HT1080 (cell line): ENCODE measurements around a stretch of chr5.

RAMPAGE:
- cytosol, long total RNA, result no peak
- long total RNA, result no peak
- nucleus, long total RNA, result no peak
Measured at GRCh38 chr5:158464003-158464420, 605.1 kb upstream of the CLINT1 start.

GRCh38 chr5:158997566-158997759 lies 102.3 kb downstream of the EBF1 start:
RAMPAGE:
- cytosol, long total RNA, result no peak
- long total RNA, result no peak
- nucleus, long total RNA, result no peak

DNA sequence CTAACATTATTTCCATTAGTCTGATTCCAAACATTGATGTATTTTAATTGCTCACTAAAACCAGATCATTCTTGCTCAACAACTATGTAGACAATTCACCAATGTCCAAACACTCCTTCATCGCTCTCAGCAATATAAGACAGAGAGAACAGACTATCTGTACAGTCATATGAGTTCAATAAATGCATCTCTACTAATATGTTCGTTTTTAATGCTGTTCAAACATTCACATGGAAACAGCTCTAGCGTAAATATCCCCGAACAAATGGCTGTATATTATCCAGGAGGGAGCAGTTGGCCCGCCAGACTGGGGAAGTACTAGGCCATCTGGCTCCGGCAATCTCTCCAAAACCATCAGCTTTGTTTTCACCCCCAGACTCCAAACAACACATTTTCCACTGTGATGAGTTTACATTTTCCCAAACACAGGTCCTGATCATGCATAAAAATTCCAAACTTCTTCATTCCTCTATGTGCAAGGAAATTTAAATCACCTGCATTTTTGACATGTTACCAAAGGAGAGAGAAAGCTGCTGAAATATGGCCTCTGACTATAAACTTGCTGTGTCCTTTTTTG lies 8.7 kb downstream of the EBF1 start:
RAMPAGE:
- cytosol, long total RNA, result no peak
- long total RNA, result no peak
- nucleus, long total RNA, result no peak

GRCh38 chr5:159094624-159095877 lies 4.7 kb downstream of the EBF1 start:
RAMPAGE:
- cytosol, long total RNA, result no peak
- long total RNA, result no peak
- nucleus, long total RNA, result no peak

DNA sequence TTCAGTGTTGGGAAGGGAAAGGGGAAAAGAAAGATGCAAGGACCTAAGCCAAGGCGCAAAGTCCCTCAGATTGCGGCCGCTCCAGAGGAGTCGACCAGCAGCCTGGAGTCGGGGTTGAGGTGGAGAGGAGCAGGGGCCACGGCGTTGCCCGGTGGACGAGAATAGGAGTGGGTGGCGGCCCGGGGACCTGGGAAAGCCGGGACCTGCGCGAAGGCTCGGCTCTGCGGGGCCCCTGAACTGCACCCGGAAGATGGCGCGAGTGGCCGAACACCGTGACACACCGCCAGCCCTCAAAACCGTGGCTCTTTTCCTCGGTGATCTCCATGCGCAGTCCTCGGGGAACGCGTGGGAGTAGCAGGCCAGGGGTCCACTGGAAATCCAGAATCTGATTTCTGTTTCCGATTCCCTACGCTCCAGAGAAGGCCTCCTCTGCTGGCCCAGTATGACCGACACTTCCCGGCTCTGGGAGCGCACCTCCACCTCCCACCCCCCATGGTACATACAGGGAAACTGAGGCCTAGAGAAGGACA lies 4.6 kb upstream of the EBF1 start:
RAMPAGE:
- cytosol, long total RNA, result no peak
- long total RNA, result no peak
- nucleus, long total RNA, result no peak

DNA sequence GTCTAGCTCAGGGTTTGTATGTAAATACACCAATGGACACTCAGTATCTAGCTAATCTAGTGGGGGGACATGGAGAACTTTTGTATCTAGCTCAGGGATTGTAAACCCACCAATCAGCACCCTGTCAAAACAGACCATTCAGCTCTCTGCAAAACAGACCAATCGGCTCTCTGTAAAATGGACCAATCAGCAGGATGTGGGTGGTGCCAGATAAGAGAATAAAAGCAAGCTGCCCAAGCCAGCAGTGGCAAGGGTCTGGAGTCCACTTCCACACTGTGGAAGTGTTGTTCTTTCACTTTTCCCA lies 20.1 kb upstream of the EBF1 start:
RAMPAGE:
- cytosol, long total RNA, result no peak
- long total RNA, result no peak
- nucleus, long total RNA, result no peak

GRCh38 chr5:159182668-159183465 lies 26.5 kb downstream of the RNF145 start:
RAMPAGE:
- cytosol, long total RNA, result no peak
- long total RNA, result no peak
- nucleus, long total RNA, result no peak

GRCh38 chr5:160193192-160193682 lies 36.1 kb upstream of the FABP6 start:
RAMPAGE:
- cytosol, long total RNA, result no peak
- long total RNA, result no peak
- nucleus, long total RNA, result no peak

GRCh38 chr5:160209816-160210271 lies 19.5 kb upstream of the FABP6 start:
RAMPAGE:
- cytosol, long total RNA, result no peak
- long total RNA, result no peak
- nucleus, long total RNA, result no peak

GRCh38 chr5:160294274-160294702 lies 18.1 kb downstream of the CCNJL start:
RAMPAGE:
- cytosol, long total RNA, result no peak
- long total RNA, result no peak
- nucleus, long total RNA, result no peak

DNA sequence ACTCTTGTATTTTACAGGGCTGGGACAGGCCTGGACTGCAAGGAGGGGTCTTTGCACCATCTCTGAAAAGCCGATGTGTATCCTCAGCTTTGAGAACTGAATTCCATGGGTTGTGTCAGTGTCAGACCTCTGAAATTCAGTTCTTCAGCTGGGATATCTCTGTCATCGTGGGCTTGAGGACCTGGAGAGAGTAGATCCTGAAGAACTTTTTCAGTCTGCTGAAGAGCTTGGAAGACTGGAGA lies 63.5 kb downstream of the PTTG1 start:
RAMPAGE:
- cytosol, long total RNA, result no peak
- long total RNA, result no peak
- nucleus, long total RNA, result no peak

DNA sequence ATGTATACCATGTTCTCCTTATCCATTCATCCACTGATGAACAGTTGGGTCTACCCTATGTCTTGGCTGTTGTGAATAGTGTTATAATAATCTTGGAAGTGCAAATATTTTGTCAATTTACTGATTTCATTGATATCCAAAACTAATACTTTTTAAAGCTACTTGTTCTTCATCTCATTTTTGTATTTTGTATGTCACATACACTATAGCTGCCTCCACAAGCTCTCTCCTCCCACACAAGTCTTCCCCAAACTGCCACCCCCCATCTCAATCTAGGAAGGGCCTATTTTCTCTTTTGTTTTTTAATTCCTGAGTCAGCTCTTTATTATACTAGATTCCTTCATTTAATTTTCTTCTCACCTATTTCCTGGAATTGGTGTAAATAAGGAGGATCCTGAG lies 277.5 kb downstream of the GABRB2 start:
RAMPAGE:
- cytosol, long total RNA, result no peak
- long total RNA, result no peak
- nucleus, long total RNA, result no peak

RAMPAGE:
- cytosol, long total RNA, result no peak
- long total RNA, result no peak
- nucleus, long total RNA, result no peak
Measured at GRCh38 chr5:161685805-161686167, 265 bp downstream of the GABRA6 start.

GRCh38 chr5:161847436-161847839 lies 482 bp upstream of the GABRA1 start:
RAMPAGE:
- cytosol, long total RNA, result no peak
- long total RNA, result no peak
- nucleus, long total RNA, result no peak

GRCh38 chr5:162874900-162875331 lies 562.5 kb upstream of the CCNG1 start:
RAMPAGE:
- cytosol, long total RNA, result no peak
- long total RNA, result no peak
- nucleus, long total RNA, result no peak

GRCh38 chr5:163443817-163444818 lies 6.7 kb downstream of the CCNG1 start:
RAMPAGE:
- cytosol, long total RNA, result no peak
- long total RNA, result no peak
- nucleus, long total RNA, result no peak

RAMPAGE:
- cytosol, long total RNA, result no peak
- long total RNA, result no peak
- nucleus, long total RNA, result no peak
Measured at GRCh38 chr5:163471246-163471739, 10.9 kb downstream of the HMMR start.

DNA sequence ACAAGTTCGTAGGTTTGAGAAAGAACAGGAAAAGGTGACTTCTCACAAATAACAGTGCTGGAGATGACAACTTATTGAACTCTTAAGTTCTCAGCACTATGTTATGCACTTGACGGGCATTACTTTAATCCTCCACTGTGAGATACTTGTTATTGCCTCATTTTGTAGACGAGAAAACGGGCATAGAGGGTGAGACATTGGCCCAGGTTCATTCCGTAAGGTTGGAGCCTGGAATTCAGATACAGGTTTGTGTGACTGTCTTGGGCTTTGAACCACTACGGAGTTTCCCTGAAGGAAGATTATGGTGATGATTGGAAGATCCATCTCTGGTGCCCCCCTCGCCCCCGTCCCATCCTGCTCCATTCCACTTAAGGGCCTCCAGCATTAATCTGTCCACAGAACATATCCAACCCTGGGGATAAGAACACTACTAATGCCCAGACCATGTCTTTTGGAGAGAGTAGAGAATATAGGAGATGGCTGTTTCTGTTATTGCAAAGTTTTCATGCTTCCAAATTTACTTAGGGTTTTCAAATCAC lies 756 bp downstream of the MAT2B start:
RAMPAGE:
- cytosol, long total RNA, result no peak
- long total RNA, result no peak
- nucleus, long total RNA, result no peak

GRCh38 chr5:163565668-163566247 lies 60.3 kb downstream of the MAT2B start:
RAMPAGE:
- cytosol, long total RNA, result no peak
- long total RNA, result no peak
- nucleus, long total RNA, result no peak

DNA sequence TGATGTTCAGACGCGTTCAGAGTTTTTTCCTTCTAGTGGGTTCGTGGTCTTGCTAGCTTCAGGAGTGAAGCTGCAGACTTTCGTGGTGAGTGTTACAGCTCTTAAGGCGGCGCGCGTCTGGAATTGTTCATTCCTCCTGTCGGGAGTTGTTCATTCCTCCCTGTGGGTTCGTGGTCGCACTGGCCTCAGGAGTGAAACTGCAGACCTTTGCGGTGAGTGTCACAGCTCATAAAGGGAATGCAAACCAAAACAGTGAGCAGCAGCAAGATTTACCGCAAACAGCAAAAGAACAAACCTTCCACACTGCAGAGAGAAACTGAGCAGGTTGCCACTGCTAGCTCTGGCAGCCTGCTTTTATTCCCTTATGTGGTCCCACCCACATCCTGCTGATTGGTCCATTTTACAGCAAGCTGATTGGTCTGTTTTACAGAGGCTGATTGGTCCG lies 52.8 kb upstream of the TENM2 start:
RAMPAGE:
- cytosol, long total RNA, result no peak
- long total RNA, result no peak
- nucleus, long total RNA, result no peak